T-cell (primary cell): ENCODE measurements around a stretch of chr12.

DNA sequence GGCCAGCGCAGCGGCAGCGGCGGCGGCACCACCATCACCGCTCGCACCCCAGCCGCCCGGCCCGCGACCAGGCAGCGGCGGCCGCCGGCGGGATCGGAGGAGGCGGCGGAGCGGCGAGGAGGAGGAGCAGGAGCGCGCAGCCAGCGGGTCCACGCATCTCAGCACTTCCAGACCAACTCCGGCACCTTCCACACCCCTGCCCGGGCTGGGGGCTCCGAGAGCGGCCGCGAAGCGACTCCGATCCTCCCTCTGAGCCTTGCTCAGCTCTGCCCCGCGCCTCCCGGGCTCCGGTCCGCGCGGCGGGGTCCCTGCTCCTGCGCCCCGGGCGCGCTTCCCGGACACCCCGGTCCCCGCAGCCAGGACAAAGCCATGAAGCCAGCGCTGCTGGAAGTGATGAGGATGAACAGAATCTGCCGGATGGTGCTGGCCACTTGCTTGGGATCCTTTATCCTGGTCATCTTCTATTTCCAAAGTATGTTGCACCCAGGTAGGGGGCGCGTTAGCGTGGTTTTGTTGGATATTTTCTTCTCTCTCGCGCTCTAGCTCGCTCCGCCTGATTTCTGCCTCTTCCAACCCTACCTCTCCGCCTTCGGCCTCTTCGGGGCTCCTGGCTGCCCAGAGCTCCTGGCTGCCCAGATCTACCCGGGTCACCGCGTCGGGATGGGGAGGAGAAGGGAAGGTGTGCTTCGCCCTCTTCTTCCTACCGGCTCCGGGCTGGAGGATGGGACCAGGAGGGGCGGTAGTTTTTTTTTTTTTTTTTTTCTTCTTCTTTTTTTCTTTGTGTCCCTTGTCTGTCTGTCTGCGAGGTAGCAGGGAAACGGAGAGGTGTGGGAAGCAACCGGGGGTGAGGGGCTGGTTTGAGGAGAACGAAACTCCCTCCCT, 536 bp downstream of the CHST11 start:
- PRO-cap, 7 experiments = peak in 1 of 7 experiments; most common plus-strand start position 164 of the sequence (in 1)

- PRO-cap, 7 experiments = peak in 7 of 7 experiments; most common plus-strand start chr12:104458568 (in 7); most common minus-strand start chr12:104458586 (in 3)
Measured at GRCh38 chr12:104458212-104458773, 1.5 kb downstream of the CHST11 start.

GRCh38 chr12:104484559-104485022, 27.8 kb downstream of the CHST11 start:
- PRO-cap, 7 experiments = no peak in any of the 7 experiments

DNA sequence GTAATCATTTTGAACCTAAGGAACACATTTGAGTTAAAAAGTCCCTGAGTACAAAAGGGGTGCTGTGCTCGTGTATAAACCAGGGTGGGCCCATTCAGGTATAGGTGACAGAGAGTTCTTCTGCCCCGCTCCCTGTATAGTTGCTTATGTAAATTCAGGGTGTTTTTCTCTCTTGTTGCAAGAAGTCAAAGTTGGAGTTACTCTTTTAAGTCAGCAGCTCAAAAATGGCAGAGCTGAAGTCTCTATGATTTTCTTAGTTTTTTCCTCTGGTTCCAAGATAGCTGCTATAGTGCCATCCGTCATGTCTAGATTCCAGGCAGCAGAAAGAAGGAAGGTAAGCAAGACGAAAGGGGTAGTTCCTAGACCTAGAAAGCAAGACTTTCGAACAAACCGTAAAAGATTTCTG, 199.0 kb downstream of the CHST11 start:
- PRO-cap, 7 experiments = no peak in any of the 7 experiments

DNA sequence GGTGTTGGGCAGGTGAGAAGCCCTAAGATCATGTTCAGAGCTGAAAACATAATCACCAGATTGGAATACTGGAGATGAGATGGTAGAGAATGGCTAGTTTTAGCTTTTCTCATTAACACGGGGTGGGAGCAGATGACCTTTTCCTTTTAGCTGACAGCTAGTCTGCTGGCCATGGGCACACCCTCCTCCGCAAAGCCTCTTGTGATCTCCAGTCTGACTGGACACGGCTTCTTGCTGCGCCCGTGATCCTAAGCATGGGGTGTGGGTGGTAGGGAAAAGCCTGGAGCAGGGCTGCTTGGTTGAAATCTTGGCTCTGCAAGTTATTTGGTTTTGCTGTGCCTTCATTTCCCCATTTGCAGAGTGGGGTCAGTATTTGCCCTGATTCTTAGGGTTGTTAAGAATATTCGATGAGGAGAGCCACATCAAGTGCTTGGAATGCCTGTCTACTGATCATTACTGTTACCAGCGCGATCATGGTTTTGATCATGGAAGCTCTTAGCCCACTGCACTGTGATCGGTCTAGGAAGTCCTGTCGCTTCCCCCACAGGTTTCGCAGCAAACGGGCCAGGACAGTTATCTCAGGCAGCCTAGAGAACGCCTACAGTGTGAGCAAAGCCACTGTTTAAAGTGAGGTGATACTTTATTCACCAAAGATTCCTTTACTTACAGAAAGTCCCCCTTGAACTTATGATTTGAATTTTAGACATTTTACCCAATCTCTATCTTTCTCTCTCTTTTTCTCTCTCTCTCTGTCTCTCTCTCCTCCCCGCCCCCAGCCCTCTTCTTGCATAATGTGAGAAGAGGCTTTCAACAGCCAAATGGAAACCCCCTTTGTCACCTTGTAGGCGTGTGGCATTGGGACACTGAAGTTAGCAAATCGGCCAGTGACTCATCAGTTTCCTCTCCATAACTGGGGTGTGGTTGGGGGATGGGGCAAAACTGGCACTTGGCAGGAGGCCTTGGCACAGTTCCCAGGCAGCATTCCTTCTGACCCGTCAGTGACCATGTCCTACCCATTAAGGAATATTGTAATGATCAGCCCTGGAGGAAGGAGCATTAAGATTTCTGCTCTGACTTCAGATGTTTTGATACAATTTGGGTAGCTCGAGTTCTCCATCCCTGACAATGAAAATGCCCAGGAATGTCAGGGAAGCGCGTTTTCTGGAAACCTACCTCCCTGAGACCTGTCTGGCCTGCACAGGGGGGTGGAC, 214.7 kb downstream of the CHST11 start:
- PRO-cap, 7 experiments = peak in 1 of 7 experiments; most common minus-strand start position 629 of the sequence (in 1)

GRCh38 chr12:104695440-104696266, 238.9 kb downstream of the CHST11 start:
- PRO-cap, 7 experiments = peak in 1 of 7 experiments; most common plus-strand start chr12:104695849 (in 1); most common minus-strand start chr12:104695662 (in 1)

DNA sequence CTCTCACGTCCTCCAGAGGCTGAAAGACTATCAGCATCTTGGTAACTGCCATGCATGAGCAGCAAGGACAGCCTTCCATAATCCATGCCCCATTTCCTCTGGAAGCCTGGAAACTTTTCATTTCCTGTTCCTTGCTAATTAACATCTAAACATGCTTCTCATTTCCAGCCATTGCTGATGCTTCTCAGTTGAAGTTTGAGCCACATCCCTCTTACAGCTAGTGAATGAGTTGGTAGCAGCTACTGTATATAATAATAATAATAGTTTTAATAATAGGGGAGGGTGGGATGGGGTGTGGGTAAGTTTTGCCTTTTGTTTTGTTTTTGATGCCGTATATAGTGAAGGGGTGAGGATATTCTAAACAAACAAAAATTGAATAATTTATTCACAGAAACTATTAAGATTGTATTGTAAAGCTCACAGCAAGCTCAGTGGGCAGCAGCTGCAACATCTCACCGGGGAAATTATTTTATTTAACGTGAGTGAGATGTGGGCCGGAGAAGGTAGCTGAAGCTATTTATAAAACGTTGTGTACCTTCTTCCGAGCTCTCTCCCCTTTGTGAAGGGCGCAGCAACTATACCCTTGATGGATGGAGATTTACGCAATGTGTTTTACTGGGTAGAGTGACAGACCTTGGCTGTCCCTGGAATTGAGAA, 198.8 kb downstream of the SLC41A2 start:
- PRO-cap, 7 experiments = no peak in any of the 7 experiments

- PRO-cap, 7 experiments = no peak in any of the 7 experiments
Measured at GRCh38 chr12:104909705-104910170, 48.4 kb downstream of the SLC41A2 start.

DNA sequence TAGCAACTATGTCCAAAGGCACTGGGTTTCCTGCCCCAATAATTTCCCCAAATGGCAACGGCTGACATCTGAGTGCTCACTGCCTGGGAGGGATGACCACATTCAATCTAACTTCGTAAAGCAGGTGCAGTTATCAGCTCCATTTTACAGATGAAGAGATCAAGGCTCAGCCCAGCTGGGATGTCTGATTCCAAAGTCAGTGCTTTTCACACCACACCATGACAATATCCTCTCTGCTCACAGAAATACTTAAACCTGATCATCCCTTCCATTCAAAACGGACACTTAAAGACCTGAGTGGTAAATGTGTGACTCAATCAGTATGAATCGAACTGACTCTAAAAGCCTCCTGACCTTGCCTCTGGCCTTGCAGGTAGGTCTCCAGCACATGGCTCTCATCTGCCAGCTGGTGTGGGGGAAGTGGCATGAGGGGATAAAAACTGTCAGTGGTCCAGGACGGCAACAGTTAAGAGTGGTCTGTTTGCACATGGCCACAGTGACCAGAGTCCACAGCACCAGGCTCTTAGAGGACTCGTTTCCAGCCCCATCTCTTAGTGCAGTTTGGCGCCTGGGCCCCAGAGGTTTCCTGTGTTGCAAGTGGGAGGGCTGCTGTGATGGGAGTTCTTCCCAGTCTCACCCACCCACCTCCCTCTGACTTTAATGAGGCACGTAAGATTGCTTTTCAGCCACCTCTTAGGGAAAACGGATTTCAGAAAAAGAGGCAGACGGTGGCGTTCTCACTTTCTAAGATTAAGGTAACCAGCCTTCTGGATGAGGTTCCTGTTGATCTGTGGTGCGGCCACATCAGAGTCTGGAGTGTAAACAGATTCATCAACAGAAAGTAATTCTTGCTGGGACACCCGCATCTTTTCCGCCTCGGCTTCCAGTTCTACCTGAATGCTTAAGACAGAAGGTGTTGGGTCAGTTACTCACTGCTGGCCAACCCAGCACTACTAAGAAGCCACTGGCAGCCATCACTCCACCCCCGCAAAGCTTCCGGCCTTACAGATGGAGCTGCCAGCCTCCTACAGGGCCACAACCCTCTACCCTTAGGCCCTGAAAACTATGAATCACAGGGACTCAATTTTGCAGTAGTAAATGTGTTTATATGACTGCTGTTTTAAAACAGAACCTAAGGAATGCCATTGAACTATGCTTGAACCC, 37.0 kb downstream of the APPL2 start:
- PRO-cap, 7 experiments = no peak in any of the 7 experiments

DNA sequence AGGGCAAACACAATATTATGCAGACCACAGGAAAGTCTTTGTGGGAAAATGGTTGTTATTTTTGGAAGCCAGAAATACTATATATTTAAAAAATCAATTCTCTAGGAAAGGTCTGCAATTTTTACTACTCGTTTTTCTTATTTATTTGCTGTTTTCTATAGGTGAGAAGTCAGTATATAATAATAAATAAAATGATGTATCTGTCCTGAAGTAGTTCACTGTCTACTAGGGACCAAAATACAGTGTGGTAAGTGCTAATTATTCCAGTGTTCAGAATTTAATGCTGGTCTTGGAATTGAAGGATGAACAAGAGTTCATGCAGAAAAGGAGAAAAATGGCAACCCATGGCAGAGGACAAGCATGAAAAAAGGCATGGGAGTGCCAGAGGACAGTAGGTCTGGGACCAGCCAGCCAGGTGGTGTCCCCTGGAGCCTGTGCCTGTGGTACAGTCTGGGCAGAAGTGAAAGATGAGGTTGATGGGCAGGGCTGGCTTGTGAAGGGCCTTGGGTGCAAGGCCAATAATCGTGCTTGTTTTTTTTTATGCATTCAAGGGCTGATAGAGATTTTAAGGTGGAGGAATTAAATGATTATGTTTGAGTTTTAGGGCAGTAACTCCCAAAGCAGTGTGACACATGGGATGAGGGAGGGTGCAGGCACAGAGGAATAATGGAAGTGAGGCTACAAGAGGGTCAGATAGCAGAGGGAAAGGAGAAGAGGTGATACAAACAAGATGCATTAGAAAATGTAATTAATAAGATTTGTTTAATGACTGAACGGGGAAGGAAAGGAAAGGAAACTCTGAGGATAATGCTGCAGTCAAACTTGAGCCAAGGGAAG, 21.0 kb downstream of the C12orf75 start:
- PRO-cap, 7 experiments = no peak in any of the 7 experiments

DNA sequence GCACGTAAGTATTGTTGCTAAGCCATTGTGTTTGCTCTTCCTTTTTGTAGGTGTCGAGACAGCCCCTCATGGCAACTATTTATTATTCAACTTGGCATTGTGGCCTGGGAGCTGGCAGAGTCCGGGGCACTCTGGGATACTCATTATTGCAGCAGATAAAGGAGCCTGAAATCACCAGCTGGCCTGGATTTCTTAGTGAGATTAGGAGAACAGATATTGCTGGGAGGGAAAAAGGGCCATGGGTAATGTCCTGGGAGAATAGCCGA, 147.4 kb downstream of the C12orf75 start:
- PRO-cap, 7 experiments = no peak in any of the 7 experiments

DNA sequence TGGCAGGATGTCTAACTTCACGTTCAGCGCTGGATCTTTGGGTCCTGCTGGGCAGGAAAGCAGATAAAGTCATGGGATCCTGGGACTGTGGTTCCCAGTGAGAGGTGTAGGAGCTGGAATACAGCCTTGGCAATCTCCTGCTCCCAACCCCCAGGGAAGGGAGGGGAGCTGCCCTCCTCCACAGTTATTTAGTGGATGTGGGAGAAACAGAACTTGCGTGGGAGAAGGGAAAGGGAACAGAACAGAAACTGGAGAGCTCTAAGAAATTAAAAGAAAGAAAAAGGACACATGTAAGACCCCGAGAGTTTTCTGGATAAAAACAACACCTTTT, 36.9 kb downstream of the NUAK1 start:
- PRO-cap, 7 experiments = no peak in any of the 7 experiments

- PRO-cap, 7 experiments = no peak in any of the 7 experiments
Measured at GRCh38 chr12:106121925-106122371, 16.8 kb downstream of the NUAK1 start.

GRCh38 chr12:106249147-106249493, 1.3 kb upstream of the CKAP4 start:
- PRO-cap, 7 experiments = peak in 5 of 7 experiments; most common plus-strand start chr12:106249206 (in 5)

- PRO-cap, 7 experiments = no peak in any of the 7 experiments
Measured at GRCh38 chr12:106268969-106269499, 21.2 kb upstream of the CKAP4 start.

DNA sequence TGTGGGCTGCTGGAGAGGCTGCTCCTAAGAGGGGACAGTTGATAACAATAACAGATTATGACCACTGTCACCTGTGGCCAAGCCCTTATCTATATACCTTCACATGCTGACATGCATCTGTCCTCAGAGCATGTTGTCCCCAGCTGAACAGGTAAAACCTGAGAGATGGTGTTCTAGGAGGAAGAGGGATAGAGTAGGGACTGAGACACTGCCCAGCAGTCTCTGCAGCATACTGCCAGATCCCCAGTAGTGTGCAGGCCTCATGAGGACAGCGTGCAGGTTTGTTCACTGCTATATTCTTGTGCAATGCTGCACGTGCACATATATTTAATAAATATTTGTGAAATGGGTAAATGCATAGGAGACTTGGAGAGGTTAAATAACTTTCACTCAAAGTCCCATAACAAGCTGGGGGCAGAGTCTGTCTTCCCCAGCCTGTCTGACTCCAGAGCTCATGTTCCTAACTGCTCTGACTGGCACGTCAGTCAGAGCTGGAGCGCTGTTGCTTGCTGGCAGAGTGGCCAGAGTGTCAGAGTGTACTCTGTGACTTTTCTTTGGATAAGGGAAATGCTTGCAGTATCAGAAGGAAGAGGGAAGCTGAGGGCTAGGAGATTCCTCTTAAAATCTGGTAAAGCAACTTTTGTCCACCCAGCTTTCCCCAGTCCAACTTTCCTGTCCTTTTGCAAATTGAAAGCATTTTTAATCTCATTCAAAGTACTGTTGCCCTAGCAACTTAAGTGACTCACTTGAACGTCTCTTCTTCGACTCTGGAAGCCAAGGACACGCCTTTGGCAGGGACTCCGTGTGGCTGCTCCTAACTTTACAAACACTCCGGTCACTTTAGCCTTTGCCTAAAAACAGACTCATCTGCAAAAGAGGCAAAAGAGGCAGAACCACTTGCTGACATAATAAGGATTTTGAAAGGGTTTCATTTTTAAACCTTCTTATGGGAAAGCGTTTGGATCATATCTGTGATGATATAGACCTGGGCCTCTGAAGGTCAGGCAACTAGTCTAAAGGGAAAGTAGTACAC, 14.9 kb upstream of the POLR3B start:
- PRO-cap, 7 experiments = no peak in any of the 7 experiments

GRCh38 chr12:106358199-106358851, 777 bp downstream of the POLR3B start:
- PRO-cap, 7 experiments = no peak in any of the 7 experiments

GRCh38 chr12:106644847-106645573, 62.2 kb downstream of the RFX4 start:
- PRO-cap, 7 experiments = no peak in any of the 7 experiments

- PRO-cap, 7 experiments = no peak in any of the 7 experiments
Measured at GRCh38 chr12:106841326-106841746, 66.9 kb downstream of the RIC8B start.

- PRO-cap, 7 experiments = peak in 2 of 7 experiments; most common plus-strand start chr12:107092323 (in 1); most common minus-strand start chr12:107092335 (in 1)
Measured at GRCh38 chr12:107091992-107092669, 1.2 kb downstream of the CRY1 start.